Sciatic nerve (tissue), 1 donor: ENCODE measurements around the genes PTGER4, MROH2B and PLCXD3.

GRCh38 chr5:37665633-37666425, 174.0 kb downstream of the GDNF start:
- PRO-cap, result no peak

DNA sequence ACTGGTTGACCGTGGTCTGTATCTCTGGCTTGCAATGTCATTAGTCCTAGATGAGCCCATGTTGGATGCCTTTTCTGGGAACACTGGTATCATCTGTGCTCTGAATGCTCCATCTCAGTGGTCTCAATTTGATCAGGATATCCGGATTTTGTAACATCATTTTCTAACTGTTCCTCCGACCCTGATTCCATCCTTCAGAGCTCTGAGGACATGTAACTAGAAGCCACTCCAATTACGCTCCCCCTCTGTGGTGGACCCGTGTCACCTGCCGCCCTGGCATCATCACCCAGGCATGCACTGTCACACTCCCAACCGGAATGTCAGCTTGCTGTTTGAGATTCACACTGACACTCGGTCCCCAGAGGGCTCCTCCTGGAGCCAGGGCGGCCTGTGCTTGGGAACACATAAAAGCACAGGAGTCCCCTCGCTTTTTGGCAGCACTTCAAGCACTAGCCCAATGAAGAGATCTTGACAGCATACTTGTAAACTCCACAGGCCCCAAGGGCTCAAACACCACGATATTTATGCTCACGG, 91.0 kb upstream of the EGFLAM start:
- PRO-cap, result no peak

DNA sequence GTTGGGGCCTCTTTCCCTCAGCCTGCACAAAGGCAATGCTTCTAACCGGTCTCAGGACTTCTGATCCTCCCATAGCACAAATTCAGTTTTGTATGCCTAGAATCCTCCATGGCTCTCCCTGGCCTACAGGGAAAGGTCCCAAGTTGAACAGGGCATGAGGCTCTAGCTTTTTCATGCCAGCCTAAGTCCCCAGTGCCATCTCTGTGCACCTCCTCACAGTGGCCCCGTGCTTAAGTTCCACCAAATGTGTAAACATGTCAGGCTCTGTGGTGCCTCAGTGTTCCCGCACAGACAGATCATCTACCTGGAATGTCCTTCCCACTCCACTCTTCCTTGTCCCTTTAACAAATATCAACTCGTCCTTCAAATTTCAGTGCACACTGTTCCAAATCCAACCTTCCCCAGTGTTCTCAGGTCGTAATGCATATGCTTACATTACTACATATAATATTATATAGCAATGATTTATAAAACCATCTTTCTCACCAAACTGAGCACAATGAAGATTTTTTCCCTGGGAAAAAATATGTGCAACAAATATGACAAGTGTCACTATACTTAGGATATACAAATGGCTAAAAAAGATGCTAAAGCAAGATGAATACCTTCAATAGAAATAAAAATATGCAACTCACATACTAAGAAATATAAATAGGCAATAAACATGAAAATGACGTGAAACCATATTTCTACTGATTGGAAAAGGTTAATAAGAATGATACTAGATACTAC, 13.8 kb downstream of the LIFR start:
- PRO-cap, result no peak

DNA sequence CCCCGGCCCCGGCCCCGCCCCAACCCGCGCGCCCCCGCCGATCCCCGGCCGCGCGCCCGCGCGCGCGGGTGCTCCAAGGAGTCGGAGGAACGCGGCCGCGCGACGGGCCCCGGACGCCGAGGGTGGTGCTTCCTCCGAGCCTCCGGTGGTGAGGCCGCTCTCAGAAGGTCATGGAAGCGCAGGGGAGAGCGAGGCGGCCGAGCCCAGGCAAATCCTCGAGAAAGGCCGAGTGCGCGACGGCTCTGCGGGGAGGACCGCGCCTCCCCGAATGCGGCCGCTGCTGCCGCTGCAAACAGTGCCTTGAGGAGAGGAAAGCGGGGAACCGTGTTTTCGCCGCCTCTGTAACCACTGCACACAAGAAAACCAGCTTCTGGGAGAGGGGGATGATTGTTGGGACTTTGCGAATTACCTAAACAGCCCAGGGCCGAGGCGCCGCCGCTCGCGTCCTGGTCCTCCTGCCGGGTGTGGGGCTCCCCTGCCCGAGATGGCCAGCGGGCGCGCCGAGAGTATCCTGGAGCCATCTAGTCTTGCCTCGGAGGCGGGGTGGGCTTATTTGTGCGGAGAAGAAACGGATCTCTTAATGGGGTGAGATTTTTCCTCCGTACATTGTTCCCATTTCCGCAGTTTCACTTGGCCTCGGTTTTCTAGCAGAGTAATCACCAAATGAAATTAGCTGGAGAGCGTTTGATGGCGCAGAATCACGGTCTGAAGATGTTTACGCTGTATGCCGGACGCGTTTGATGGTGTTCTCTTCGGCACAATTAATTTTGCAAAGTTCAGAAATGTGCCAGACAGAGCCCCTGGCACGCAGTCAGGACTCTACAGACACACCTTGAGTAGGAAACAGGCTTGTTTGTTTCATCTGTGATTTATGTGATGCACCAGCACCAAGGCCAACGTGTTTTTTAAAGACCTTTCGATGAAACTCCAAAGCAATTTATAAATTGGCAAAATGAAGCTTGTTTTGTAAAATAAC, 568 bp upstream of the LIFR start:
- PRO-cap, result bidirectional peak, plus-strand start at position 47 of the sequence, minus-strand start outside the sequence; bidirectional peak, plus-strand start at position 295 of the sequence, minus-strand start at position 270 of the sequence; bidirectional peak, plus-strand start at position 412 of the sequence, minus-strand start at position 466 of the sequence; bidirectional peak, plus-strand start at position 688 of the sequence, minus-strand start at position 529 of the sequence; unidirectional peak, minus-strand start at position 713 of the sequence

DNA sequence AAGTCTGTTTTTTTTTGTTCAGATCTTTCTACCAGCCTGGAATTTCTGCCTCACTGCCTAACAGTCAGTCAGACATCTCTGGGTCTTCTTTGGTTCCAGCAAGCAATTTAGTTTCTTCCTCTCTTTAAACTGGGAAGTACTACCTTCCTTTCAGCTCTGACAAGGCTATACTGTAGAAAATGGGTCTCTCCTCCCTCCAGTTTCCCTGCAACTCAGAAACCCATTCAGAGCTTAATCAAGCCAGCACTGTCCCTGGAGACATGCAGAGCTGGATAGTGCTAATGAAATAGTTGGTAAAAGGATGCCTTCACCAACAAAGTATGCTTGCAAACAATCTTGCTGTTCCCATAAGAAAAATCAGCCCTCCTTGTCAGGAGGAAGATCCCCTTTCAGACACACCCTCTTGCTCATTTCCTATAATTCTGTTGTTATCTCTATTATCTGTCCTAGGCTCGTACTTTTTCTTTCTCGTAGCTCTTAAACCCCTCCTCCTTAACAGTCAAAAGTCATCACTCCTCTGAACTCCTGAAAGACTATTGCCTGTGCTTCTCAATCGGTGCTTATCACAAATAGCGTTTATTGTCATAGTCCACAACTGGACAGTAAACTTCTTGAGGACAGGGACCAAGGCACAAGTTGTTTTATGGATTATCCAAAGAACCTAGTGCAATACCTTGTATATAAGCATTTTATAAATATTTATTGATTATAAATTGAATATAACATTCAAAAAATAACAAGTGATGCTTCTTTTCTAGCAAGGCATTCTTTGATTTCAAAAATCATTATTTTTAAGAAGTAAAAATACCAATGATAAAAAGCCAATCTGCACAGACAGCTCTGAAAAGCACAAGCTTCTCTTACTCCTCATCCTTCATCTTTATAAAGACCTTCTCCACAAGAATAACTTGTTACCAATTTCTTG, 9.8 kb upstream of the OSMR start:
- PRO-cap, result no peak

DNA sequence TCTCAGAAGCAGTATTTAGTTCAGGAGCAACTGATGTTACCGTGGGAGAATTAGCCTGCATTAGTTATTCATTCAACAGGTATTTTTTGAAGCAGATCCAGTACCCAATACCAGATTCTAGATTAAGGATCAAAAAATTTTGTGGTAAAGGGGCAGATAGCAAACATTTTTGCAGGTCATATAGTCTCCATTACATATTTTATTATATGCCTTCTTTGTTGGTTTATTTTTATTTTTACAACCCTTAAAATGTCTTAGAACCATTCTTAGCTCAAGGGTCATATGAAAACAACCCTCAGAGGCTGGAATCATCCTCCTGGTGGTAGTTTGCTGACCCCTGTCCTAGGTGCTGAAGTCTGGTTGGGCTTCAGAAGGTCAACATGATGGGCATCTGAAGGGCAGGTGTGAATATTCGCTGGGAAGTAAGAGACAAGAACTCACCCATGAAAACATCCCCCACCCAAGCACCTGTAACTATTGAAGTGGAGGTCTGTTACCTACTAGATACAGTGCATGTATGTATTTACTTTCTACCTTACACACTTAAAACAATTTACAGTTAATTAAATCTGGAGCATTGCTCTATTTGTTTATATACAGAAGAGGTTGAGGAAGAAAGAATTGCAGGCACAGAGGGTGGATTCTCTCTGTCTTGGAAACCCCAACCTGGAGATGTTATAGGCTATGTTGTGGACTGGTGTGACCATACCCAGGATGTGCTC, 75.4 kb downstream of the OSMR start:
- PRO-cap, result no peak

DNA sequence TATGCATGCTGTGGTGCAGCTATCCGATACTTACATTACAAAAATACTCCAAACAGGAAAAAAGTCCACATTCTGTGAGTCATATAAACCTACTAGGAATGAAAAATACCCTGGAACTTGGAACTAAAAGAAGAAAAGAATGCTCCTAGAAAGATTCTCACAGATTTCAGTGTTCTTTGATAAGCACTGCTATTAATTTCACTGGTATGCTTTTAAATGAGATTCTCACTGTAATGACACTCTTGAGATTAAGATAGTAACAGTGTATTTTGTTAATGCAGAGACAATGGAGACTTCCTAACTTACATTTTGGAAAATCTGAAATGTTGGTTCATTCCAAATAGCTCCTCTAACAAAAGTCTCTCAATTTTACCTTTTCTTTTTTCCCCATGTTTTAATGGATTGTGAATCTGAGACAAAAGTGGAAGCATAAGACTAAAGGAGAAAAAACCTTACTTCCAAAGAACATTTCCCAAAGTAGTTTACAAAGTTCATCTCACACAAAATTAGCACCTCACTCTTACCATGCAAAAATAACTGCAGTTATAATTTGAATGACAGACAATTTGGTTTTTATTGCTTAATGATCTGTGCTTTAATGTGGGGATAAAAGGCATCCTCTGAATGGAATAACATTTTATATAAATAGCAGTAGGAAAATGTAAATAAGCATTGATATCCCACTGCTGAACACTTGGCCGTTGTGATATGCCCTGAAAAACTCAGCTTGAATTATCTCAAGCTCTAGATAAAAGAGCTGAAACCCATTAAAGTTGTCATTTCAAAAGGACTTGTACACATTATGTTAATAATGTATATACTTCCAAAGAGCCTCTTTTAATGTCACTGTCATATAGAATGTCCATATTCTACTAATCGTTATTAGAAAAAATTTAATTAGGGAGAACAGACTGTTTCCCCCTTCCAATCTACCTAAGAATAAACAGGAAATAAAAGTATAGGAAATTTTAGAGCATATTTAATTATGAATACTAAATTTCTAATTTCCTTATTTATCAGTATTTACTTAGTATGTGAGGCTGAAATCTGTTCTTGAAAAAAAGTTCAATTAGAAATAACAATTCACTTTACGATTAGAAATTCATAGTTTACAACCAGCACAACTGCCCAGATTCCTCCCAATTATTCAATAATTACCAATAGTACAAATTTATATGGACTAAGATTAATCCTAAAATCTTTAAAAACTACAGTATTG, 93.1 kb downstream of the OSMR start:
- PRO-cap, result no peak

DNA sequence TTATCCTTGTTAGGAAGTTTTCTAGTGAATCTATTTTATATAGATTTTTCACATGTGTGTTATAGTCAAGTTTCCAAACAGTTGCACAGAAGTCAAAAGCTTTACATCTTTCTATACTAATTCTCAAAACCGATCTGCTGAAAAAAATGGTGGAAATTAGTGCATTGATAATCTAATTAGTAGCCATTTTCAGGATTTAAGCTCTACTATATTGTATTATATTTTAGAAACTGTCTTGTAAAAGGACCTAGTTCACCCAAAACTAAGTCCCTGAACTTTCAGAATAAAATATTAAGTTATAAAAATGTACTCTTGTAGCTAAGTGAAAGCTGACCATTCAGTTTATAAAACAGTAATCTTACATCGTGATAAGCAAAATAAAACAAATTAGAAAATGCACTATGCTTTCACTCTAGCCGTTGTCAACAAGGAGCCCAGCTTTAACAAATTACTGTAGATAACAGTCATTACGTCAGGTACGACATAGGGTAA, 1.5 kb downstream of the RICTOR start:
- PRO-cap, result no peak

GRCh38 chr5:39133308-39133693, 59.1 kb upstream of the RICTOR start:
- PRO-cap, result no peak

- PRO-cap, result no peak
Measured at GRCh38 chr5:39137530-39138100, 63.4 kb upstream of the RICTOR start.

DNA sequence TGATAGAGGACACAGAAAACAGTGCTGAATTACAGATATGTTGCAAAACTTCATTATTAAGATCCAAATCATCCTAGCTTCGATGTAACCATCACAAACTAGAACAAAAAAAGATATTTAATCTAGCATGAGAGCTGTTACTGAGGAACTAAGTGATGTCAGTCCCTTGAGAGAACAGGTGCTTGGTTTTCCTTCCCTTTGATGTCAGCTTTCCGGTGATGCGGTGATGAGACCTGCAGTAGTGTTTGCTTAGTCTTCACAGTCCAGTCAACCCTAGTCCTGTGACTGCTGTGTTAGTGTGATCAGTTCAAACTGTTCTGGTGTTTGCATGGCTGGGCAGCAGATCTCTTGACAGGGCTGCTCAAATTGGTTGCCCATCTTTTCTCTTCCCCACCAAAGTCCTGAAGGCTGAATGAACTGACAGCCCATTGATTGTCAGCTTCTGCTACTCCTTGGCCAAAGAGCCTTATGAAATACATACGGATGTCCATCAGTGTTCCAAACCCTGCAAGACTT, 608.6 kb upstream of the DAB2 start:
- PRO-cap, result no peak

GRCh38 chr5:40137975-40138475, 541.7 kb upstream of the PTGER4 start:
- PRO-cap, result no peak

DNA sequence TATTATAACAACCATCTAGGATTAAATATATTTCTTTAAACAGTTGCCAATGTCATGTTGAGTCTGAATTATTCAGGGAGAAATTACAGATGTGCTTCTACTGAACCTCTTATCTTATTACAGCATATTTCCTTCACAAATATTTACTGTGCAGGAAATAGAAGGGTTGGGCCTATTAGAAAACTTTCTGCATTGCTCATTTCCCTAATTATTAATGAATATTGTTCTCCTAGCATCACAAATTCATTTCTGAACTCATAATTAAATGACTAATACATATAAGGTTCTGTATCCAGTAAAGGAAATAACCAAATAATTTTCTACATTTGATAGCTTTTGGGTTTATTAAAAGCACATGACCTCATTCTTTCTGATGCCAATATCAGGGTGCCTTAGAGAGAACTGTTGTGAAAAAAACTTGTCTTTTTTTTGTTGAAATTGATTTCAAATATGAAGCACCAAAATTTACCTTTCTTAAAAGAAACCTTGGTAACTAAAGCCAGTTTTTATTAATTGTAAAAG, 476.8 kb upstream of the PTGER4 start:
- PRO-cap, result no peak

DNA sequence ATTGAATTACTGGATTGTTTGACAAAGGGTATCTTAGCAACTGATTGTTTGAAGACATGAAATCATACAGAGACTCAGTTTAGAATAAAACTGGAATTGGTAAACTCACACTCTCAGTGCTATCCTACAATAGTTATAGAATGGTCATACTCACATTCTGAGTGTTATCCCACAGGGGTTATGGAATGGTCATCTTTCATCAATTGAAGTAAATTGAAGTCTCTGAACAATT, 358.1 kb upstream of the PTGER4 start:
- PRO-cap, result no peak

DNA sequence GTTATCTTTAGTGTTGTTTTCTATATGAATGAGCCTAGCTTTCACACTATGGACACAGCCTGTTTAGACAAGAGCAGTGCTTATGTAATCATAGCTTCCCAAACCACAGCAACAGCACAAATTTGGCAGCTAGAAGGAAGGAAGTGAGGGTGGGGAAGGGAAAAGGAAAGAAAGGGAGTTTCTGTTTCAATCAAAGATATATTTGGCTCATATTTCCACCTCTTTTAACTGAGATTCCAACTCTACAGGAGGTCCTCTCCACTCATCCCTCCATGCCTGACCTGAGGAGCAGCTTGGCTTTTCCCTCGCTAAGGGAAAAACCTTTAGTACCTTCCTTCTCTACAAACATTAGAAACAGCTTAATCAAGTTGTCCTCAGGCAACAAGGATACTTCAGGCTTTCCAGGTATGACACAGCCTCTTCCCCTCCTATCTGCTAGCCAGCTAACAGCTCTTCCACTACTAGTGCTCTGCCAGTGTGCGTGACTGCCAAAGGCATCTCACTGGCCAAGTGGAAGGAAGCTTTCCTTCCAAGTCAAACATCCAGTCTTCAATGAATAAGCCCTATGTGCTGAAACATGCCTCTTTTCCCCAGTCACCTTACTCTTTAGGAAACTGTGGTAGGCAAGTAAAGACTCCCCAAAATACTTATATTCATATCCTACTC, 268.6 kb upstream of the PTGER4 start:
- PRO-cap, result no peak

DNA sequence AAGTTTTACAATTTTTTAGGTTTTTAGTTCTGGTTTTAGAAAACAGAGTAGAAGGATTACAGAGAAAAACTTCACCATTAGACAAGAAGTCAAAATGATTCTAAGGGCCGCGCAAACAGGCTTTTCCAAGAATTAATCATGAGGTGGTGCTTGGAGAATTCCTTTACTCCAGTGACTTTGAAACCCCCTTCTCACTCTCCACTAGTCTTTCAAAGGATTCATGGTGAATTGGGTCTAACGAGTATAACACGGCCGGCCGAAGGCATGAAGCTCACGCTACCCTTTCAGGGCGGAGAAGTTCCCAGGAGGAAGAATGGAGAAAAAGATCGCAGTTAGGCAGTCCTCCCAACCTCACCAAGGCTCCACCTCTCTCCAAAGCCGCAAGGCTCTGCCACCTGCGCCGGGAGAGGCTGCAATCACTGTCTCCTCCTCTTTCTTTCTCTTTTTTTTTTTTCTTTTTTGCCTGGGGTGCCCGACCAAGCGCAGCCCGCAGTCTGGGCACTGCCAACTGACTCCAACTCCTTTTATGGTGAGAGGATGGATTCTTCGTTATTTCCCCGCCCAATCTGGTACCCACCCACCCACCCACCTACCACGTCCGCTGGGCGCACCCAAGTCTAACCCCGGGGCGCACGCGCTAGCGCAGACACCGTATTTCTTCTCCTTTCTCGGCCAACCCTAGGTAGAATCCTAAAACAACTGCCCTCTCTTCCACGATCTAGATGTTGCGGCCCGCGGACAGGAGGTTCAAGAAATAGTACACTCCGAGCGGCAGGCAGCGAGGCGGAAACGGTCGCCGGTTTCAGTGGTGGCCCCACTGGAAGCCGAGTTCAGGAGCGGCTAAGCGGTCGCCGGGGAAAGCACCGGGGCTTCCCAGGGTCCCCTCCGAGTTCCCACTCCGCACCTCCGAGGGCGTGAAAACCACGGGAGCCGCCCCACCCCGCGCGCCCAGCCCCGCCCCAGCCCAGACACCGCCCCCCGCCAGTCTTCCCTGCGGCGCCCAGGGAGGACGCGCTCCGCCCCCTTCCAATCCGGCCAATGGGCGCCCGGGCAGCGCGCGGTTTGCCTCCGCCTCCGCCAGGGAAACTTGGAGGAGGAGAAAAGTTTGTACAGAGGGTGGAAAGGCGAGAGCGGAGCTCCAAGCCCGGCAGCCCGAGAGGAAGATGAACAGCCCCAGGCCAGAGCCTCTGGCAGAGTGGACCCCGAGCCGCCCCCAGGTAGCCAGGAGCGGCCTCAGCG, at the start of gene PTGER4:
Gene PTGER4 (plus strand): TSS at position 1,110 of the 1,239 bp plus-strand sequence.
- PRO-cap, result bidirectional peak, plus-strand start at position 620 of the sequence, minus-strand start at position 496 of the sequence; bidirectional peak, plus-strand start at position 1,112 of the sequence, minus-strand start at position 881 of the sequence

- PRO-cap, result no peak
Measured at GRCh38 chr5:40686497-40686953, 6.8 kb downstream of the PTGER4 start.

DNA sequence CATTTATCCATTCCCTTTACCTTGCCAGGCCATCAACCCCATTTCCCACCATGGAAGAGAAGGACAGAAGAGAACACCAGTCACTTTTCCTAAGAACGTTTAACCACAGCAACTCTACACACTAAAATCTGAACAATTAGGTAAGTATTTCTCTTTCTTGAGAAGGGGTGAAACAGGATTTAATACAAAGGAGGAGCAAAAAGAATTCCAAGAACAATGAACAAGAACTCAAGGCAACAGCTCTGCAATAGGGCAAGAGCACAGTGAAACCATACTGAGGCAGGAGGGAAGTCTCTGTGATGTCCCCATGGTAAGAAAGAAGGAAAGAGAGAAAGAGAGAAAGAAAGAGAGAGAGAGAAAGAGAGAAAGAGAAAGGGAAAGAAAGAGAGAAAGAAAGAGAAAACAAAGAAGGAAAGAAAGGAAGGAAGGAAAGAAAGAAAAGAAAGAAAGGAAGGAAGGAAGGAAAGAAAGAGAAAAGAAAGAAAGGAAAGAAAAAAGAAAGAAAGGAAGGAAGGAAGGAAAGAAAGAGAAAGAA, 17.0 kb downstream of the PTGER4 start:
- PRO-cap, result no peak

DNA sequence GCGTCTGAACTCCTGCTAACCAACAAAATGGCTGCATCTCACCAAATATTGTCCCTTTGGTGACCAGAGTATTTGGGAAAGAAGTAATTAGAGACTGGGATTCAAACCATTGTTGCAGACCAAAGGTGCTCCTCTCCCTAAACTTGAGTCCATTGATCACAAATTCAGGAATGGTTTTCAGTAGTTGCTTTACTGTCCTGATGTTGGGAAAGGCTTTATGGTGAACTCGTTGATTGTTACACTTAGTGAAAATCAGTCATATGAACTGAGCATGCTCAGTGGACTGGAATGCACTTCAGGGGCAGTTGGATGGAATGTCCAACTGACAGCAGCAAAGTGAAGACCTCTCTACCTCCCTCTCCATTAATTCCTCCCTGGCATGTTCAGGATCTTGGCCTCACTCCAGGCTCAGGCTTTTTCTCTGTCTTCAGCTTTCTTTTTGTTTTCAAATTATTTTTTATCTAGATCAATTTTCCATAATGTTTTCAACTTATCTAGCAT, at the start of gene MROH2B:
Gene MROH2B (minus strand): TSS at position 267 of the 501 bp plus-strand sequence.
- PRO-cap, result no peak

- PRO-cap, result unidirectional peak, minus-strand start at chr5:41510601
Measured at GRCh38 chr5:41510212-41510972, at the start of gene PLCXD3. PLCXD3 (minus strand) TSS chr5:41510601.